ENCODE measurements around the genes FLNC and SMO.

DNA sequence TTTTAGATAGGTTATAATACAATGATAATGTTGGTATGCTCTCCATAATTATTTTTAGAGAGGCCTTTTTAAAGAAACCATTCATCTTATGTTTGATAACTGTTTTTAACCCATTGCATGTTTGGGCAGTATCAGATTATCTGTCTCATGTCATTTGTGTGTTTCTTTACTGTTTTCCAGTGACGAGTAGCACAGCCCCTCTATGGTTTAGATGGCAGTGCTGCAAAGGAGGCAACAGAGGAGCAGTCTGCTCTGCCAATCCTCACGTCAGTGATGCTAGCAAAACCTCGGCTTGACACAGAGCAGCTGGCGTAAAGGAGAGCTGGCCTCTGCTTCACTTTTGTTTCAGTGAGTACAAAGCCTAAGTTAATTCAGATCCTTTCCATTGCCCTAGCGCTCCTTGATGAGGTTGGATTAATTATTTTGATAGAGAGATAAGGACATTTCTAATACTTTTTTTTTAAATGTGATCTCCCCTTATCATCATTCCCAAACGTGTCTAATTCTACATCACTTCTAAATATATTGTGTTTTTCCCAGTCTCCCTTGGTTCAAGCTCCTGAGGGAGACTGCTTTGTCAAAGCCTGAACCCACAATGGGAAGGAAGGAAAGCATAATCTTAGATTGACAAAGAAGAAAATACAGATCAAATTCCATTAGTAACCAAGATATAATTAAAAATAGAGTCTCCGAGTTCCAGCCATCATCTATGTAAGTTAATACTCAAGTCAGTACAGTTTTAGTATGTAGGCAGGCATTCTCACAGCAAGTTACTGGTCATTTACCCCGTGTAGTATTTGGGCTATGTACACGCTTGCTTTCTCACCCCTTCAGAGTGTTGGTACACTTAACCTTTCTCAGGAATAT is 80.2 kb upstream of the GARIN1A start:
- RAMPAGE, long total RNA: no peak
- RRBS: no CpG with 5 or more reads among the region's 9 CpGs

- RAMPAGE, long total RNA: no peak
- RRBS: no CpG with 5 or more reads among the region's 6 CpGs
These were observed 78.0 kb upstream of the GARIN1A start for GRCh38 chr7:128594027-128594609.

DNA sequence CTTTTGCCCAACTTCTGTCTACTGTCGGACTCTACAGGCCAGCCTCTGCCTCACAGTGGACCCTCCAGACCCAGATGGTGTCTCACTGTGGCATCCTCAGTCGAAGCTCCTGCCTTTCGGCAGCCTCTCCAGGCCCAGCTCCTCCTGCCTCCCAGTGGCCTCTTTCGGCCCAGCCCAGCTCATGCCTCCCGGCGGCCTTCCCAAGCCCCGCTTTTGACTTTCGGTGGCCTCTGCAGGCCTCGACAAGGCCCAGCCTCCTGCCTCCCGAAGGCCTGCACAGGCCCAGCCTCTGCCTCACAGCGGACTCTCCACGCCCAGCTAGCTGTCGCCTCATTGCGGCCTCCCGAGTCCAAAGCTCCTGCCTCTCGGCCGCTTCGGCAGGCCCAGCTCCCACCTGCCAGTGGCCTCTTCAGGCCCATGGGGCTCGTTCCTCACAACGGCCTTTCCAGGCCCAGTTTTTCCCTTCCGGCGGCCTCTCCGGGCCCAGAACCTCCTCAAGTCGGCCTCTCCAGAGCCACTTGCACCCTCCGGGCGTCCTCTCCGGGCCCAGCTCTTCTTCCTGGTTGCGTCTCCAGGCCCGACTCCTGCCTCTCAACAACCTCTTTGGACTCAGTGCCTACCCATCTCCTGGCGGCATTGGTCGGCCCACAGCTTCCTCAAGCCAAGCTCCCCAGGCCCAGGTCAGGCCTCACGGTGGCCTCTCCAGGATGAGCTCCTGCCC is 19.5 kb upstream of the GARIN1A start:
- RAMPAGE, long total RNA: no peak
- RRBS: no CpG with 5 or more reads among the region's 32 CpGs

GRCh38 chr7:128659402-128660549 is 12.3 kb upstream of the GARIN1A start:
- RAMPAGE, long total RNA: no peak
- RRBS: no CpG with 5 or more reads among the region's 8 CpGs

DNA sequence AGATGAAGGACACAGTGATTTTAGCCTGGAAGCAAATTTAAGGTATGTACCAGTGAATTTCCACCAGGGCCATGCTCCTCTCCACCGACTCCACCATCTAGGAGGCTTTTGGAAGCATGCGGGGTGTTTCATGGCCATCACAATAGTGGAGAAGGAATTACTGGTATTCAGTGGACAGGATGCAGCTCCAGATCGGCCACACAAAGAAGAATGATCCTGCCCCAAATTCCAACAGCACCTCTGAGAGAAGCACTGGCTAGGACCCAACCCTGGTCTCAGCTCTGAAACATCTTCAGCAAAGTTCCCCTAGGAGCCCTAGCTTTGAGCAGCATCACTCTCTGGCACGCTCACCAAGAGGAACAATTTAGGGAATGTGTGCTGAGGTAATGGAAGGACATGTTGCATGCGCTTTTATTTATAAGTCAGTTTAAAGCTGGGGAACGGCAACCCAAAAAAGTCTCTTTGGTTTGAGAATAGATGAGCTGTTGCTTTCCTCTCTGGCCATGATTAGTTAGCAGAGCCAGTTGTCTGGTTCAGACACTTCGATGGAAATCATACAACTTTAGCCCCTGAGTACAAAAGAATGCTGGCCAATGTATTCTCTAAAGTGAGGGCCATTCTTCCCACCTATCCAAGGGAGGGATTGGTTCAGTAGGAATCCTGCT is 5.6 kb upstream of the OPN1SW start:
- RAMPAGE, long total RNA: no peak
- RRBS: no CpG with 5 or more reads among the region's 7 CpGs

GRCh38 chr7:128812477-128812999 is 17.7 kb upstream of the FLNC start:
- RAMPAGE, long total RNA: no peak
- RRBS: no CpG with 5 or more reads among the region's 10 CpGs

- RAMPAGE, long total RNA: no peak
- RRBS: 2% methylated on average over 33 of the region's 103 CpGs
These were observed at the start of gene FLNC for GRCh38 chr7:128830263-128831161. FLNC (plus strand) TSS chr7:128830406.

DNA sequence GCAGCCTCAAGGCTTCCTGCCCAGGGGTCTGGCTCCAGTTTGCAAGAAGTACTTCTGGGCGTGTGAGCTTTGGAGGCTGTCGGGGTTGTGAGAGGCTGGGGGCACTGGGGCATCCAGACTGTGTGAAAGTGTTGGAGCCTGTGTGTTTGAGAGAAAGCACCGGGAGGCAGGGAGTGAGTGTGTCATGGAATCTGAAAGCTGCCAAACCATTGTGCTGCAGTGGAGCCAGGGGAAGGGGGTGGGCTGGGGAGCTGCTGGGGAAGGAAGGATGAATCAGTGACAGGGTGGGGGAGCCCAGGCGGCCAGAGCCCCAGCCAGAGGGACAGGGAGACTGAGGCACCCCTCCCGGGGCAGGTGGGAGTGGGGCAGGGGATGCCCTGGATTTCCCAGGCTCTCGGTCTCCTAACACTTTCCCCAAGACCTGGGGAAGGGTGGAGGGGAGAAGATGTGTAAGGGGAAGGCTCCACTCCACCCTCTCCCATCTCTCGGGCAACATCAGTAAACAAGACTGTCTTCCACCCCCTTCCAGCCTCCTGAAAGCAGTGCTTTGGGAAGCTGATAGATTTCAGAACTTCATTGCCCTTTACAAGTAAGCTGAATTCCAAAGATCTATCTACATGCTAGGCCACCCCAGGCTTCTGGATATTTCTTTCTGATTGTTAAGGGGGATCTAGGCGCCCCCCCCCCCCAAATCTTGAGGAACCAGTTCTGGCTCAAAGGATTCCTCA is 3.6 kb downstream of the FLNC start:
- RAMPAGE, long total RNA: no peak
- RRBS: no CpG with 5 or more reads among the region's 8 CpGs

- RAMPAGE, long total RNA: no peak
- RRBS: 82% methylated on average over 1 of the region's 31 CpGs
These were observed 14.1 kb downstream of the ATP6V1FNB start for GRCh38 chr7:128879988-128880938.

- RAMPAGE, long total RNA: no peak
- RRBS: no CpG with 5 or more reads among the region's 22 CpGs
These were observed 3.0 kb downstream of the IRF5 start for GRCh38 chr7:128940444-128941395.

DNA sequence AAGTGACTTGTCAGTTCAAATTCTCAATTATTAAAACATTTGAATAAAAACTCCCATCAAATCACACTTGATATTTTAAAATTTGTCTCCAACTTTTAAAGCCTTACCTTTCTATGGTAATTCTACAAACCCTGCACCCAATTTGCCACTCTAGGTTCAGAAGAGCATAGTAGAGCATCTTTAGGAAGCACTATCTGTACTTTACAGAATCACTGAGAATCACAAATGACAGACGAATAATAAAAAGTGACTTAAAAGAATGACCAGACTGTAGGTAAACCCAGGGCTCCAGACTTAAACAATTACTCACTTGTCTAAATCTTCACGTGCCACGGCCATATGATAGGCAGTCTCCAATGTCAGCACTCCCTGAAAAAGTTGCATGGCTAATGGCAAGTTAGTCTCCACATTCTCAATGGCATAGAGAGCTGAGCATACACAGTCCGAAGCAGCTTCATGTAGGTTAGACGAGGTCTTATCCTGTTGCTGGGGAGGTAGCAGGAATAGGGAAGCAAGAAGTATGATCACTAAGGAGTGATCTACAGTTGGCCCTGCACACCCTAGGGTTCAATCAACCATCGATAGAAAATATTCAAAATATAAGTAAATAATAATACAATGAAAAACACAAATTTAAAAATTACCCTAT is 54.0 kb downstream of the TNPO3 start:
- RAMPAGE, long total RNA: no peak
- RRBS: no CpG with 5 or more reads among the region's 6 CpGs

- RAMPAGE, long total RNA: no peak
- RRBS: 1% methylated on average over 29 of the region's 53 CpGs
These were observed at the start of gene SMO for GRCh38 chr7:129188234-129188884. SMO (plus strand) TSS chr7:129188633.

GRCh38 chr7:129225360-129226288 is 794 bp downstream of the AHCYL2 start:
- RAMPAGE, long total RNA: no peak
- RRBS: 2% methylated on average over 4 of the region's 47 CpGs

GRCh38 chr7:129278825-129279397 is 54.1 kb downstream of the AHCYL2 start:
- RAMPAGE, long total RNA: no peak
- RRBS: no CpG with 5 or more reads among the region's 6 CpGs

- RAMPAGE, long total RNA: no peak
- RRBS: no CpG with 5 or more reads among the region's 12 CpGs
These were observed 5.9 kb upstream of the NRF1 start for GRCh38 chr7:129605337-129606323.

DNA sequence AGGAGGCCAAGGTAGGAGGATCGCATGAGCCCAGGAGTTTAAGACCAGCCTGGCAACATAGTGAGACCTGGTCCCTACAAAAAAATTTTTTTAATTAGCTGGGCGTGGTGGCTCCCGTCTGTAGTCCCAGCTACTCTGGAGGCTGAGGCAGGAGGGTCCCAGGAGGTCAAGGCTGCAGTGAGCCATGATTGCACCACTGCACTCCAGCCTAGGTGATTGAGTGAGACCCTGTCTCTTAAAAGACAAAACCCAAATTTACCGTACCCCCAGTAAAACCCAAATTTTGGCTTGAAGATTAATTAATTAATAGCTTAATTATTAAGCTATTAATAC is 28.7 kb downstream of the NRF1 start:
- RAMPAGE, long total RNA: no peak
- RRBS: no CpG with 5 or more reads among the region's 4 CpGs

GRCh38 chr7:129779412-129780285 is 168.1 kb downstream of the NRF1 start:
- RAMPAGE, long total RNA: no peak
- RRBS: 2% methylated on average over 71 of the region's 107 CpGs

DNA sequence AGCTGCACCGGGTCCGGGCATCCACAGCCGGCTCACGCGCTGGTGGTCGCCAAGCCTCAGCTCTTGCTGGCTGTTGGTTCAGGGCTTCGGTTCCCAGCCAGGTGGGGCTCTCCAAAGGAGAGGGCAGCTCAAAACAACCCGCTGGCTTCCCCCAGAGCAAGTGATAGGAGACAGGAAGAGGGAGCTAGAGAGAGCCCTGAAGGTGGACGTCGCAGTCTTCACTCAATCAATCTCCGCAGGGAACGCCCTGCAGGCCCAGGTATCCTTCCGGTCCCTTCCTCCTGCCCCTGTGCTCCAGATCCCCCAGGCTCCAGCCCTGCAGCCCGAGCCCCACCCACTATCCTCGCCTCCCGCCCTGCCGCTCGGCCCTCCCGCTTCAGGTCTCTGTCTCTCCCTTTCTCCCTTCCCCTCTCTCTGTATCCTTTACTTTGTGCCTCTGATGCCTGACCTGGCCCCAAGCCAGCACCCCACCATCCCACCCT is 127.9 kb downstream of the UBE2H start:
- RAMPAGE, long total RNA: no peak
- RRBS: 10% methylated on average over 1 of the region's 19 CpGs

GRCh38 chr7:129906852-129907358 is 45.9 kb downstream of the UBE2H start:
- RAMPAGE, long total RNA: no peak
- RRBS: no CpG with 5 or more reads among the region's 9 CpGs

GRCh38 chr7:129948731-129949226 is 4.0 kb downstream of the UBE2H start:
- RAMPAGE, long total RNA: no peak
- RRBS: no CpG with 5 or more reads among the region's 12 CpGs